Keratinocyte (primary cell): Measurements from ENCODE around the gene DLEU7.

GRCh38 chr13:48578789-48579660 lies 46.1 kb upstream of the RCBTB2 start:
CAGE:
- cytosol, long polyA minus RNA = no peak
- cytosol, long polyA plus RNA = no peak
- long polyA plus RNA = no peak
- nucleus, long polyA minus RNA = no peak
- nucleus, long polyA plus RNA = no peak

CAGE:
- cytosol, long polyA minus RNA = no peak
- cytosol, long polyA plus RNA = no peak
- long polyA plus RNA = no peak
- nucleus, long polyA minus RNA = no peak
- nucleus, long polyA plus RNA = no peak
These were observed 52.5 kb upstream of the RCBTB2 start for GRCh38 chr13:48585360-48585720.

DNA sequence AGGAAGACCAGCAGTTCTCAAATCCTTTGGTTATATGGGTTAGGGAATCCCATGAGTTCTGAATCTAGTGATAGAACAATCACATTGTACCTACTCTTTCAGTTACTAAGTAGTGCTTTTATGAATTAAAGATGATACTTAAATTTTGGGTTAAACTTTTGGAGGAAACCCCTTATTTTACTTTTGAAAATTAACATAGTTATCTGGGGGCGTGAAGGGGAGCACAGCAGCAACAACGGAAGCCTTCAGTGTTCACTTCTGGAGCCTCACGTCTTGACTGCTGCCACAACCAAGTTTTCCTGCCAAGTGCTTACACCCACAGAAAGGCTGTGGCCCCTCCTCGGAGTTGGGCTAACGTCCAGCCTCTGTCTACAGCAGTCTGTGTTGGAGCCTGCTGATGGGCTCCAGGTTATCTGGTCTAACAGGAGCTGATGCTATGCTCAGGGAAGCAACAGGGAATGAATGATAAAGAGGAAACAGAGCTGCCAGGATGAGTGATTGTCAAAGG lies 53.5 kb upstream of the RCBTB2 start:
CAGE:
- cytosol, long polyA minus RNA = no peak
- cytosol, long polyA plus RNA = no peak
- long polyA plus RNA = no peak
- nucleus, long polyA minus RNA = no peak
- nucleus, long polyA plus RNA = no peak

GRCh38 chr13:48594476-48594932 lies 59.2 kb upstream of the CYSLTR2 start:
CAGE:
- cytosol, long polyA minus RNA = no peak
- cytosol, long polyA plus RNA = no peak
- long polyA plus RNA = no peak
- nucleus, long polyA minus RNA = no peak
- nucleus, long polyA plus RNA = no peak

GRCh38 chr13:48979082-48979592 lies 3.4 kb downstream of the FNDC3A start:
CAGE:
- cytosol, long polyA minus RNA = no peak
- cytosol, long polyA plus RNA = no peak
- long polyA plus RNA = no peak
- nucleus, long polyA minus RNA = no peak
- nucleus, long polyA plus RNA = no peak

DNA sequence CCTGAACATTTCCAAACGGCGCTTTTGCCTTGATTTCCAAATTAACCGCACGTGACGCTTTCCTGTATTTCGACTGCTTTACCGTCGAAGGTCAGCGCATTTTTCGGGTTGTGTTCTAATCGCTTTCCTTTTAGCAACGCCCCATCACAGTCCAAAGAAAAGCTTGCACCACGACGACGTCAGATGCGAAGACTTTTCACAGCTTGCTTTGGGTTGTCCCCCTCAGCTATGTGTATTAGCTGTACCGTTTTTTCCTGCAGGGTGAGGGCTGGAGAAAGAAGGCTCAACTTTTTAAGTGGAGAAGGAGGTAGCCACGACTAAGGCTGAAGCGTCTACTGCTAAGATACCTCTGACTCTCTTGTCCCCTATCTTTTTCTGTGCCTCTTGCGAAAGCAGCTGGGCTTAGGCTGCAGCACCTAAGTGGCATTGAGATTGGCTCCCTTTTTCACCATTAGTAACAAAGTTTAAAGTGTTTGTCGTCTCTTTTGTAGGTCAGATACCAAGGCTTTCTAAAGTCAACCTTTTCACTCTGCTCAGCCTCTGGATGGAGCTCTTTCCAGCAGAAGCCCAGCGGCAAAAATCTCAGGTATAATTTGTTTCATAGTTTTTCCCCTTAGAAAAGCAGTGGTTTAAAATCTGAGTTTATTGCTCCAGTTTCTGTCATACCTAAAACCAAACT lies 794 bp downstream of the CDADC1 start:
CAGE:
- cytosol, long polyA minus RNA = no peak
- cytosol, long polyA plus RNA = no peak
- long polyA plus RNA = no peak
- nucleus, long polyA minus RNA = no peak
- nucleus, long polyA plus RNA = no peak

GRCh38 chr13:49334480-49334750 lies 86.7 kb downstream of the CDADC1 start:
CAGE:
- cytosol, long polyA minus RNA = no peak
- cytosol, long polyA plus RNA = no peak
- long polyA plus RNA = no peak
- nucleus, long polyA minus RNA = no peak
- nucleus, long polyA plus RNA = no peak

DNA sequence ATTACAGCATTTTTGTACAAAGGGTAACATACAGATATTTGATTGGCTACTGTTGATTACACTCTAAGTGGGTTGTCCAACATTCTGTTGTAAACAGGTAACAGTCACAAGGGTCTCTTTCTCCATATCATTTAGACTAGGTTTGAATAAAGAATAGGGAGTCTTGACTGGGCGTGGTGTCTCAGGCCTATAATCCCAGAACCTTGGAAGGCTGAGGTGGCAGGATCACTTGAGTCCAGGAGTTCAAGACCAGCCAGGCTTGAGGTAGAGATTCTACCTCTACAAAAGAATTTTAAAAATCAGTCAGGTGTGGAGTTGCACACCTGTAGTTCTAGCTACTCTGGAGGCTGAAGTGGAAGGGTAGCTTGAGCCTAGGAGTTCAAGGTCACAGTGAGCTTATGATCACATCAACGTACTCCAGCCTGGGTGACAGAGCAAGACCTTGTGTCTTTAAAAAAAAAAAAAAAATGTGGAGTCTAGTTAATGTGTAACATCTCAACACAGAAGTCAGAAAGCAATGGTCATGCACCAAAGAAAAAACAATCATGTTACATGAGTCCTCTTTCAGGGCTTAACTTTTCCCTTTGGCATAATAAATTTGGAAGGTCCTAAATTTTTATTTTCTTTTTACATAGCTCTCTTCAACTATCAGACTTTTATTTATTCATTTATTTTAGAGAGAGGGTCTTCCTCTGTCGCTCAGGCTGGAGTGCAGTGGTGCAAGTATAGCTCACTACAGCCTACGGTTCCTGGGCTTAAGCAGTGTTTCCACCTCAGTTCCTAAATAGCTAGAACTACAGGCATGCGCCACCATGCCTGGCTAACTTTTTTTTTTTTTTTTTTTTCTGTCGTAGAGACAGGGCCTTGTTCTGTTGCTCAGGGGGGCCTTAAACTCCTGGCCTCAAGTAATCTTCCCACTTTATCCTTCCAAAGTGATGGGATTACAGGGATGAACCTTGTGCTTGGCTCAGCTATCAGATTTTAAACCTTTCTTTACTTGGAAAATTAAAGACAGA lies 22.2 kb downstream of the SETDB2 start:
CAGE:
- cytosol, long polyA minus RNA = no peak
- cytosol, long polyA plus RNA = no peak
- long polyA plus RNA = no peak
- nucleus, long polyA minus RNA = no peak
- nucleus, long polyA plus RNA = no peak

GRCh38 chr13:49530295-49530899 lies 34.6 kb downstream of the PHF11 start:
CAGE:
- cytosol, long polyA minus RNA = no peak
- cytosol, long polyA plus RNA = no peak
- long polyA plus RNA = no peak
- nucleus, long polyA minus RNA = no peak
- nucleus, long polyA plus RNA = no peak

GRCh38 chr13:49584499-49585262 lies 677 bp downstream of the RCBTB1 start:
CAGE:
- cytosol, long polyA minus RNA = no peak
- cytosol, long polyA plus RNA = no peak
- long polyA plus RNA = no peak
- nucleus, long polyA minus RNA = no peak
- nucleus, long polyA plus RNA = no peak

DNA sequence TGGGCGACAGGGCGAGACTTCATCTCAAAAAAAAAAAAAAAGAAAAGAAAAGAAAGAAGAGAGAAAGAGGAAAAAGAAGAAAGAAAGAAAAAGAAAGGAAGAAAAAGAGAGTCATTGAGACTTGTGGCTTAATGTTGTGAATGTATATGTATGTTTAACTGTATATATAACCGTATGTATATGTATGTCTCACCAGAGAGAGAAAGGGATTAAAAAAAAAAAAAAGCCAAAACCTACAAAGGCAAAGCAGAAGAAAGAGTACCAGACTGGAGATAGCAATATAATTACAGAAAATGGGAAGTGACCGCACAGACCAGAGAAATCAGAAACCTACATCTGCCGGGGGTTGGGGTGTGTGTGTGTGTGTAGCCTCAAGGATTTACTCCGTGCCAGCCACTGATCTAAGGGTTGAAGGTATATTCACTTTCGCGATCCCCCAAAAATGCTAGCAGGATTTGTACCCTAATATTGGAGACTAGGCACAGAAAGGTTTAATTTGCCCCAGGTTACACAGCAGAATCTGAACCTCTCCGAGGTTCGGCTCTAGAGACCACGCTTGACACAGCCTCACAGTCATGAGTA lies 14.7 kb downstream of the ARL11 start:
CAGE:
- cytosol, long polyA minus RNA = no peak
- cytosol, long polyA plus RNA = no peak
- long polyA plus RNA = no peak
- nucleus, long polyA minus RNA = no peak
- nucleus, long polyA plus RNA = no peak

CAGE:
- cytosol, long polyA minus RNA = no peak
- cytosol, long polyA plus RNA = no peak
- long polyA plus RNA = no peak
- nucleus, long polyA minus RNA = no peak
- nucleus, long polyA plus RNA = no peak
These were observed 9.1 kb downstream of the KPNA3 start for GRCh38 chr13:49783369-49783795.

DNA sequence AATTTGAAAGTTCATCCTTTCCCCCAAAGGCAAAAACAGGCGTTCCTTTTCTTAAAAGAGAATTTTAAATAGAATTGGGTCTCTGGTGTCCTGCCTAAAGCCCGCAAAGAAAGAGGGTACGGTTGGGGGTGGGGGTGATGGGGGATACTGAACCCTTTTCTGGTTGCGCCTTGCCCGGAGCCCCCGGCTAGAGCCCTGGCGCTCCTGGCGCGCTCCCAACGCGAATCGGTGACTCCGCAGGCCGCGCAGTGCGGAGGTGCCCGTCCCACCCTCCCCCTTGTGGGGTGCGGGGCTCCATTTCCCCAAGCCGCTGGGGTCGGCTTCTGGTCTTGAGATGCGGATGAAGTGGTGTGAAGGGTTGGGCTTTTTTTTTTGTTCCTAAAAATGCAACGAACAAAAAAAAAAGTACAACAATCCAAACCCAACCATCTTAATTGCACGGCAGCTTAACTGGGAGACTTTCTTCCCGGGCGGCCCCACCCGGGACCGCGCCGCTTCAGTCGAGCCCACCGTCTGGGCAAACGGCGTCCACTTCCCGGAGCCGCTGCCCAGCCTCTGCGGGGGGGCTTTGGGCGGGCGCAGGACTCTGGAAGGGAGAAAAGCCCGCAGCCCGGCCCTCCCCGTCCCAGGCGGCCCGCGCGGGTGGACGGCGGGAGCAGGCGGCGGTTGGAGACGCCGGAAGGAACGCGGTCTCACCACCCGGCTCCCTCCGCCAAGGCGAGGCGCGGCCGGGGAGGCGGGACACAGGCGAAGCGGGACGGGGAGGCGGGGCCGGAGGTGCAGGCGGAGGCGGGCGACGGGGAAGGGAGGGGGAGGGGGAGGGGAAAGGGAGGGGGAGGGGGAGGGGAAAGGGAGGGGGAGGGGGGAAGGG lies 533 bp upstream of the TRIM13 start:
CAGE:
- cytosol, long polyA minus RNA = no peak
- cytosol, long polyA plus RNA = no peak
- long polyA plus RNA = no peak
- nucleus, long polyA minus RNA = no peak
- nucleus, long polyA plus RNA = no peak

CAGE:
- cytosol, long polyA minus RNA = no peak
- cytosol, long polyA plus RNA = no peak
- long polyA plus RNA = no peak
- nucleus, long polyA minus RNA = no peak
- nucleus, long polyA plus RNA = start-site peak on the minus strand at chr13:50045292-50045972, 16 and 13 reads in 2 replicates
These were observed 30.1 kb downstream of the KCNRG start for GRCh38 chr13:50045078-50045972.

CAGE:
- cytosol, long polyA minus RNA = no peak
- cytosol, long polyA plus RNA = no peak
- long polyA plus RNA = no peak
- nucleus, long polyA minus RNA = no peak
- nucleus, long polyA plus RNA = no peak
These were observed 104.4 kb downstream of the KCNRG start for GRCh38 chr13:50119523-50120116.

DNA sequence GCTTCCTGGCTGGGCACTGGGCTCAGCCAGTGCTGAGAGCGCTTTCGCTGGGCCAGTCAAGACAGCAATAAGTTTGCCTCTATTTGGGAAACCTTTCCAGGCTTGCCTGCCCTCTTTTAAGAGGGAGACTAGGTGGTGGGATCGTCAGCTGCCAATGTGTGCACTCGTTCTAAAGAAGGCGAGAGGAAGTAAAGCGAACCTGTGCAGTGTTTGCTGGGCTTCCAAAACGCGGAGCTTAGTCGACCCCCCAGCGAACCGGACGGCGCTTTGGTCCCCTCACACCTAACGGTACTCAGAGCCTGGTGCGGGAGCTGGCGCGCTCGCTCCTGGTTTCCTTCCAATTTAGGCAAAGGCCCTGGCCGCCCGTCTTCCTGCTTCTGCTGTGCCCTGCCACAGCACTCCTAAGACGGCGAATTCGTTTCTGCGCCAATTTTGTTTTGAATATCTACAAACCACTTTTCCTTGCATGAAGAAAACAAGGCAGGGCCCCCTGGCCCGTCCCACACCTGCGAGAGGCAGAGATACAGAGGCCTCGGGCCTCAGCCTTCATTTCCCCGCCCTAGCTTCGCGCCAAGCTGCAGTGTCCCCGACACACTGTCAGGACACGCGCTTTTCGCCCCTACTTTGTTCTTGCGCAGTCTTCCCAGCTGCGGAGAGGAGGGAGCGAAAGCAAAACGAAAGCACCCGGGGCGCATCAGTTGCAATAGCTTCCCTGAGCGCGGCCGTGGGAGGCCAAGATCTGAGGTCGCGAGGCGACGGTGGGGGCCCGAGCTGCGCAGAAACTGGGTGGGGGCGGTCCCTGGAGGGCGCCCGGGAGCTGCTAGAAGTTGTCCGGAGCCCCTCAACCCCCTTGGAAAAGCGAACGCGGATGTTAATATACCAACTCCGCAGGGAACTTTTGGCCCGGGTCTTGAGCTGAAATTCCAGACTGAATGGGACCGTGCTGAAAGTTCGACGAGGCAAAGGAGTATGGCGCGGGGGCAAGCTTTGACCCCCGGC lies 111.9 kb downstream of the KCNRG start:
CAGE:
- cytosol, long polyA minus RNA = no peak
- cytosol, long polyA plus RNA = no peak
- long polyA plus RNA = no peak
- nucleus, long polyA minus RNA = no peak
- nucleus, long polyA plus RNA = no peak

CAGE:
- cytosol, long polyA minus RNA = no peak
- cytosol, long polyA plus RNA = no peak
- long polyA plus RNA = no peak
- nucleus, long polyA minus RNA = no peak
- nucleus, long polyA plus RNA = no peak
These were observed 324.6 kb downstream of the DLEU7 start for GRCh38 chr13:50518758-50519346.

GRCh38 chr13:50685498-50685948 lies 158.0 kb downstream of the DLEU7 start:
CAGE:
- cytosol, long polyA minus RNA = no peak
- cytosol, long polyA plus RNA = no peak
- long polyA plus RNA = no peak
- nucleus, long polyA minus RNA = no peak
- nucleus, long polyA plus RNA = no peak

CAGE:
- cytosol, long polyA minus RNA = no peak
- cytosol, long polyA plus RNA = no peak
- long polyA plus RNA = no peak
- nucleus, long polyA minus RNA = no peak
- nucleus, long polyA plus RNA = no peak
These were observed at the start of gene DLEU7 for GRCh38 chr13:50843146-50844054. Gene DLEU7, minus strand, starts transcription at chr13:50843692.

GRCh38 chr13:50940425-50940684 lies 30.8 kb downstream of the RNASEH2B start:
CAGE:
- cytosol, long polyA minus RNA = no peak
- cytosol, long polyA plus RNA = no peak
- long polyA plus RNA = no peak
- nucleus, long polyA minus RNA = no peak
- nucleus, long polyA plus RNA = no peak